H7 (cell line): ENCODE results near the genes ZFAND5 and PRUNE2.

DNA sequence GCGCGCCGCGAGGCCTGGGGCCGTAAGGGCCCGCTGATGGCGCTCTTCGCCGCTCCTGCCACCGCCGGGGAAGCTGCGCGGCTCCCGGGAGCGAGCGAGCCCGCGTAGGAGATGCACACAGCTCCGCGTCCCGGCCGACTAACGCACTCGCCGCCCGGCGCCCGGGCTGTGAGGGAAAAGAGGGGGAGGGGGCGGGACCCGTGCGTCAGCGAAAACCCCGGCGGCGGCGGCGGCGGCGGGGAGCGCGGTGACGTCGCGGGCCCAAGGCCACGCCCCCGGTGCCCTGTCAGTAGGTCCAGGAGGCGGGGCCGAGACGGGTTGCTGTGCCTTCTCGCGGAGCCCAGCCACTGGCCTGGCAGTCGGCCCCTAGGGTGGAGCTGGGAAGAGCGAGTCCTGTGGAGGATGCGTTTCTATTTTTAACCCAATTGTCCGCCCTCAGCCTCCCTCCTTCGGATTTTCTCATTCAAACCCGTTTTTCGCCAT is at the start of gene ZFAND5:
Gene ZFAND5, minus strand, starts transcription at position 143 of the 483 bp plus-strand sequence.
- RAMPAGE, long total RNA, result no peak

DNA sequence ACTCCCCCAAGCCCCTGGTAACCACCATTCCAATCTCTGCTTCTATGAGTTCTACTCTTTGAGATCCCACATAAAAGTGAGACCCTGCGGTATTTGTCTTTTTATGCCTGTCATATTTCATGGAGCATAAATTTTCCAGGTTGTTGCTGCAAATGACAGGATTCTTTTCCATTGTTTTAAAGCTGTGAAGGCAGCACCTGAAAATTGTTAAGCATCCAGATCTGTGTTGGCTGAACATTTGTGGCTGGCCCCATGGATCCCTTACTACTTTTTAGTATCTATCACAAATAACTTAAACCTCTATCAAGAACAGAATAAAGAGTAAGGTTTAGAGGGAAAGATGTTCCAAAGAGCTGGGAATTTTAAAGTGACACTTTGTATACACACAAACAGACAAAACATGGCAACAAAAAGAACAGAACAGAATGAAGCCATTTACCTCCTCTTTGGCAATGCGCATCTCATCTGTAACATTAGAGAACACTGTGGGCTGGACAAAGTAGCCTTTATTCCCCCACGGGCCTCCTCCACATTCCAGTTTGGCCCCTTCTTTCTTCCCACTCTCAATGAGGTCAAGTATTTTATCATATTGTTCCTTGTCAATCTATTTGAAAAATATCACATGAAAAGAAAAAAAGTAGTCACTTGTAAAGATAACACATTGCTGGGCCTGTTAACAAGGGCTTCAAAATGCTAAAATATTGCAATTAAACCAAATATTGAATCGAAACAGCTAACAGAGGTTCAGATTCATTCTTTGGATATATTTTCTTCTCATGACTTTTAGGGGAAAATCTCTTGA is 41.1 kb downstream of the ALDH1A1 start:
- RAMPAGE, long total RNA, result no peak

DNA sequence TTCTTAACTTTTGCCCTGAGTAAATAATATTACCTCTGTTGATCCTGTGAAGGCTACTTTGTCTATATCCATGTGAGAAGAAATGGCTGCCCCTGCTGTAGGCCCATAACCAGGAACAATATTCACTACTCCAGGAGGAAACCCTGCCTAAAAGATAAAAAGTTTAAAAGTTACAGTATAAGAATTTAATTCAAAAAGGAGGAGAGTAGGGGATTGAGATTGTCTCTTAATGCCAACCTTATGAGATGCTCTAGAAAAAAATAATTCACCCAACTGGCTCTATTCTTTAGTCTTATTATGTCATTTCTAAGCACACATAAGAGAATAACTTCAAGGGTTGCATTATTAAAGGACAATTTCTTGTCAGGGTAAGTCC is 28.9 kb downstream of the ALDH1A1 start:
- RAMPAGE, long total RNA, result no peak

DNA sequence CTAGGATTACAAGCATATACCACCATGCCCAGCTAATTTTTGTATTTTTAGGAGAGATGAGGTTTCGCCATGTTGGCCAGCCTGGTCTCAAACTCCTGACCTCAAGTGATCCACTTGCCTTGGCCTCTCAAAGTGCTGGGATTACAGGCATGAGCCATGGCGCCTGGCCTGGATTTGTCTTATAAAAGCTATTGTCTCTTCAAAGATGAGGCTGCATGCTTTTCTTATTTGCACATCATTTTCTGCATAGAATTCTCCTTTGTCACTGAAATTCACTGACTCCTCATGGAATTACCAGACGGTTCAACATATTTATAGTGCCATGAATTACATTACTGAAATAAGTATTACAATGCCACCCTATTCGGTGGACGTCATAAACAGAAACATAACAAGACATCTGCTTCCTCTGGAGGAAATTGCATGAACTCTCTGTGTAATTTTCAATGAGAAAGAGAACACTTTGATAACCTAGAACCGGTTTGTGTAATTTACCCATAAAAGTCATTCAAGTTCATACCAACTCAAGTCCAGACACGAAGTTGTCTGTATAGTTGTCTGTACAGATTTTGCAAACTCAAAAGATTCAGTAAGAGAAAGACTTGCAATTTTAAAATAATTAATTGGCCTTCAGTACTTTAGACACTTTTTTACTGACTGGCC is 35.0 kb upstream of the ALDH1A1 start:
- RAMPAGE, long total RNA, result no peak

DNA sequence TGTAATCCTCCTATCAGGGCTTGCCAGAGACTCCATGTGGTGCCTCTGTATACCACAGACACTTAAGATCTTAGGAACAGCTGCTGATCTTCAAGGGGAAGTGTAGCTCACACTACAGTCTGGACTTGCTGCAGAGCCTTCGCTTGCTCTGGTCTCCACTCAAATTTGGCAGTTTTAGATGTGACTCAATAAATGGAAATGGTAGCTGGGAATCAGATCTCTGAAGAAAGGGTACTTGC is 57.1 kb upstream of the ALDH1A1 start:
- RAMPAGE, long total RNA, result no peak

DNA sequence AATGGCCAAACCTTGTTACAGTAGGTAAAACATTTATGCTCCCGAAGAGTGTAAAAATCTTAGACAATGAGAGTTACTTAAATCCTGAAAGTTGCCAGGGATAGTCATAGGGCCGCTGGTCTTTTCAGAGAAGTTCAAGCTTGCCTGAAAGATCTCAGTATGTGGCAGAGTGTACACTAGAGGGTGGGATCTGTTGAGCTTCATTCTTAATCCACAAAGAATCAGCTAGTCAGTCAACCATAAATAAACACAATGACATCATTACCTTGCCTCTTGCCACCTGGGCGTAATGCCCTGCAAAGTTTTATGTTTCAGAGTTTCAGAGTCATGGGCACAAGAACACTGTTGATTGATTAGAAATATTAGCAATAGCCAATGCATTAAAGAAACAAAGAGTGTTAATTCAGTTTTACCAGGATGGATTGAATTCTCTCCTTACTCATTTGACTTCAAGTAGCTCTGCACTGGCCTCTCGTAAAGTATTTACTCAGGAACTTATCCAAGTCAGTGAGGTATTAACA is 14.4 kb upstream of the ANXA1 start:
- RAMPAGE, long total RNA, result no peak

DNA sequence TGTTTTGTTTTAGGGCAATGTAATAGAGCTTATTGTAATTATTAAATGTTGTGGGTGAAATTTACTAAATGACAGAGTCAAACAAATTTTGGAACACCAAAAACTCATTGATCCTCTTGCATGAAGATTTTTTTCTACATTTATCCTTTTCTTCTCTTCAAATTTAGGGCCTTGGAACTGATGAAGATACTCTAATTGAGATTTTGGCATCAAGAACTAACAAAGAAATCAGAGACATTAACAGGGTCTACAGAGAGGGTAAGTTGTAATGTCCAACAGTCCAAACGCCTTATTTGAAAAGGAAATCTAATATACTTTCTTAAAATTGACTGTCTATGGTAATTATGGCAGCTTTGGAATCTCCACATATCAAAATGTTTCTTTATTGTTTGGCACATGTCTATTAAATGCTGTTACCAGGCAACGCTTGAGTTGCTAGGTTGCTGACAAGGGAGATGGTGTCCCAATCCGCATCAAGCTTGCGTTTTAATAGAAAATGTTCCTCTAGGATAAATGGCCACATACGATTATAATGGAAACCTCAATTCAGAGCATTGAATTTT is 9.1 kb downstream of the ANXA1 start:
- RAMPAGE, long total RNA, result no peak

DNA sequence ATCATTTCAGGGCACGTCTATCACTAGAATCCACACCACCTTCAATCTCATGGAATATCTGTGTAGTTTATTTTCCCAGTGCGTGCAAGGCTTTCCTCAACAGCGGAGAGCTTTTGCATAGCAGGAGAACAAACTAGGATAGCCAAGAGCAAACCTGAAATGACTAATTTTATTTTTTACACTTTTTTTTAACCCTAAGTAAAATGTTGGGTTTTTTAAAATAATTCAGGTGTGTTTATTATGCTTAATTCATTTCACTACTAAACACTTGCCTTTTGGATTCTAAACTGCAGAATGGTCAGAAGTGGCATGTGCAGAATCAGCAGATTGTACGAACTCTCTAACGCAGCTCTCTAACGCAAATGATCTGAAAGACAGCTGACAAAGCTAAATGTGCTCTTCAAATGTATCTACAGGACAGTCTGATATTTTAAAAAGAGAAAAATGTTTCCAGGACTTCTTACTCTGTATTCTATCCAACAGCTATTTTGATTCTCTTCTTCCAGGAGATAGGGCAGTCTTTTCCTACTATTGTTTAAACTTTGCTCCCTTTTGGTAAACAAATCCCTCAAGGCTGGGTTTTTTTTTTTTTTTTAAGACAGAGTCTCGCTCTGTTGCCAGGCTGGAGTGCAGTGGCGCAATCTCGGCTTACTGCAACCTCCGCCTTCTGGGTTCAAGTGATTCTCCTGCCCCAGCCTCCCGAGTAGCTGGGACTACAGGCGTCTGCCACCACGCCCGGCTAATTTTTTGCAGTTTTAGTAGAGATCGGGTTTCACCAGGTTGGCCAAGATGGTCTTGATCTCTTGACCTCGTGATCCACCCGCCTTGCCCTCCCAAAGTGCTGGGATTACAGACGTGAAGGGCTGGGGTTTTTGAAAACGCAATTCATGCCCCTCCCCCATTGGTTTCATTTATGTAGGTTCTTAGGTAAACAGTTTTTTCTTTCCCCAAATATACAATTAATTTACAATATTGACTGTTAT is 1.3 kb downstream of the NMRK1 start:
- RAMPAGE, long total RNA, result no peak

DNA sequence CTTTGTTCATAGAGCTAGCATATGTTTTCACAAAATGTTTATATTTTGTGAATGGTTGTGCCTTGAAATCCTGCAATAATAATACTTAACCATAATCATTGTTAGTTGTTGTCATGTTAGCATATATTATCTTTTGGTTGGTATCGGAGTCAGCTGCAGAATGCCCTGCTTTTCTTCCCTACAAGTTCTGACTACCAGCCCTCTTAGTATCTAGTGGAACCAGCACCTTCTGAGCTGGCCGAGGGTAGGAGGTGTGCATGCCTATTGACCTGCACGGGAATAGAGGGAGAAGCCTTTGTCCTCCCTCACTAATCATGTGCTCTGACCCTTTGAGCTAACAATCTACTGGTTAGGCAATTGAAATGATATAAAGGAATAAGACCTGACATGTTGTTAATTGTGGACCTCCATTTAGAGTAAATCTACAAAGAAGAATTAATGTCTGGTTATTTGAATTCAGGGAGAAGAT is 4.1 kb downstream of the PCSK5 start:
- RAMPAGE, long total RNA, result no peak

GRCh38 chr9:76067645-76068272 is 177.3 kb downstream of the PCSK5 start:
- RAMPAGE, long total RNA, result no peak

DNA sequence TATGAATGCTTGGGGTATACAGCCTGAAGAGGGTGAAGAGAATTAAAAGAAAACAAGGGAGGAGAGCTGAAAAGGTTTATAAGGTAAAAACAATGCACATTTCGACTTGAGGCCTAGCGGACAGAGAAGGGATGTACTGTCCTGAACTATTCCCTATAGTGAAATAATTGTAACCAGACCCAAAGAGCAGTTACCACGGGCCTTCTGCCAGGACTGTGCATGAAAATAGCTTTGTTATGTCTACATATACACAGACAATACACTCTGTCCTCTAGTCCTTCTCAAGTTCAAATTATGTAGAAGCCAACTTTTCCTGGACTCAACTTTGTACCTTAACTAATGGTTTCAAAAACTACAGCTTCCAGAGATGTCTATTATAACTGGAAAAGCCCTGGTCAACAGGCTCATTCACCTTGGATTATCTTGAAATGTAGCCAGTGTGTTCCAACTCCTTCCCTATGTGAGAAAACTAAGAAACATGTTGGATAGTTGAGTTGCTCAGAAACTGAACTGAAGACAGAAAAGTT is 223.7 kb downstream of the PCSK5 start:
- RAMPAGE, long total RNA, result no peak

DNA sequence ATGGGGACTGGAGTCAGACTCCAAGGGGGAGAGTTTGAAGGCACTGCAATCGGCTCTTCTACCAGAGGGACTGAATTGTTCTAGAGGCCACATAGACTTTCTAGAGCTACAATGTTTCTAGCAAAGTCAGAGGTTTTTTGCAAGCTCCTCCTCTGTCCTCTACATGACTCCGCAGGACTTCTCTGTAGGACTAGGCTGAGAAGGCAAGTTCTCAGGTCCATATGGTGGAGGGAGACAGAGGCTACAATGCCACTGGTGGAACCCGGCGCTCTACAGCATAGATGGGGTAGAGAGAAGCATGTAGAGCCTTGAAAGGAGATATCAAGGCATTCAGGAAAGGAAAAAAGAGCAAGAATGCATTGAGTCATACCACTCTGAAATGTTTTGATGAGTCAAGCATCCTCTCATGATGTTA is 178.3 kb downstream of the RFK start:
- RAMPAGE, long total RNA, result no peak

GRCh38 chr9:76297291-76298056 is 96.8 kb downstream of the RFK start:
- RAMPAGE, long total RNA, result no peak

DNA sequence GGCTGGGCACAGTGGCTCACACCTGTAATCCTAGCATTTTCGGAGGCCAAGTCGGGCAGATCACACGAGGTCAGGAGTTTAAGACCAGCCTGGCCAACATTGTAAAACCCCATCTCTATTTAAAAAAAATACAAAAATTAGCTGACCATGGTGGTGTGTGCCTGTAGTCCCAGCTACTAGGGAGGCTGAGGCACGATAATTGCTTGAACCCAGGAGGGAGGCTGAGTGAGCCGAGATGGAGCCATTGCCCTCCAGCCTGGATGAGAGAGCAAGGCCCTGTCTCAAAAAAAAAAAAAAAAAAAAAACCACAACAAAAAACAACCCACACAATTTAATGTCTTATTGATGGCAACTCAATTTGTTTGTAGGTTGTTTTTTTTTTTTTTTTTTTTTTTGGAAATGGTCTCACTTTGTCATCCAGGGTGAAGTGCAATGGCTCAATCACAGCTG is 27.1 kb upstream of the RFK start:
- RAMPAGE, long total RNA, result no peak

DNA sequence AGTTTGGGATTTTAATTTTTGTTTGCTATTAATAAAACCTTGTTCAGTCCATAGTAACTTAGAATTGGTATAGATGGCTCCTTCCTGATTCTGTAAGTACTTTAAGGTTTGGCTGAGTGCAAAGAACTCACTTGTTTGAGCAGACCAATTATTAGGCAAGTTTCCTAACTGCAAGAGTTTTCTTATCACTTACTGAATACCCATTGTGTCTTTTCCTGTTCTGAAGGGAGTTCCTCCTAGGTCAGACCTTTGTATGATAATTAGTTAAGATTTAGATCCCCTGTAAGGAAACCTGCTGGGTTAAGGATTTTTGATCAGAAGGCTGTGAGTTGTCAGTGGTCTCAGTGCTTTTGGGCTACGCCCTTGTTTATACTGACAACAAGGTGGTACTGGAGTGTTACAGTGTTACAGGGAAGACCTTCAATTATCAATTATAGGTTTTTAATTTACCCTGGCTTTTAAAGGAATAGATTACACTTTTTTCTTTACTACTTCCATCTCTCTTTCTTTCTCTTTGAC is 31.7 kb downstream of the GCNT1 start:
- RAMPAGE, long total RNA, result no peak

DNA sequence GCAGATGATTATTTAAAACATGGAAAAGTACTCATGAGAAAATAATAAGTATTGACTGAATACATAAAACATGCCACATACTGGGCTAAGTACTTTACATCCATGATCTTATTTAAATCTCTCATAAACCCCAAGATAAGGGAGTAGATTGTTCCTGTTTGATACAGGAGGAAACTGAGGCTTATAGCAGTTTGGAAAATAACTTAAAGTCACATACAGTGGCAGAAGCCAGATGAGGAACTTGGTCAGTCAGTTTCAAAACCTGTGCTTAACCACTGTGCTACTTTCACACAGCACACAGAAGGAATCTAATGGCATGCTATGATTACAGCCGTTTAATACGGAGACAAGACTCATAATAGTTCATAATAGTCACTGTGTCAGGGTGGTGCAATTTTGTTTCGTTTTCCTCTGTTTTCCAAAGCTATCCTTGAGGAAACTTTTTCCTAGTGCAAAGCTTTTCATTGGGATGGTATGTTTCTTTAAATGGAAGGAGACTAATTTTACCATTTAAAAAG is 112.2 kb downstream of the GCNT1 start:
- RAMPAGE, long total RNA, result no peak

GRCh38 chr9:76901665-76902439 is 4.1 kb downstream of the PRUNE2 start:
- RAMPAGE, long total RNA, result no peak

- RAMPAGE, long total RNA, result start-site peak on the minus strand at chr9:76906105-76906164, 11 reads
Observed at GRCh38 chr9:76906004-76907162, at the start of gene PRUNE2. Gene PRUNE2, minus strand, starts transcription at chr9:76906114.

- RAMPAGE, long total RNA, result no peak
Observed at GRCh38 chr9:76942895-76943464, 37.1 kb upstream of the PRUNE2 start.

GRCh38 chr9:77016754-77017107 is 2.7 kb upstream of the FOXB2 start:
- RAMPAGE, long total RNA, result no peak